Liver (tissue), 9 donors: ENCODE measurements around a stretch of chr5.

- PRO-cap, 5 experiments, result no peak in any of the 5 experiments
- RAMPAGE, long total RNA, 2 experiments, result no peak in any of the 2 experiments
- RRBS, result no CpG with 5 or more reads among the region's 7 CpGs
These were observed 76.6 kb upstream of the FBXW11 start for GRCh38 chr5:172082839-172083538.

DNA sequence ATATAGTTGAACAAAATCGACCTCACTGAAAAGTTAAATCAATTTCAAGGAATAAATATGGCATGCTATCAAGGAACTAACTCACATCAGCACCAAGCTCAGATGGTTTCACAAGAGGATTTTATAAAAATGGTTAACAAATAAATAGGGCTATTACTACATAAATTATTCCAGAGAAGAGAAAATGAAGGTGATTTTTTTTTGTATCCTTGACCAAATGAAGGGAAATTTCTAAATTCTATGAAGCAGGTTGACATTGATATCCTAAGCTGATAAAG, 20.3 kb upstream of the UBTD2 start:
- PRO-cap, 5 experiments, result no peak in any of the 5 experiments
- RAMPAGE, long total RNA, 2 experiments, result no peak in any of the 2 experiments
- RRBS, result no CpG with 5 or more reads among the region's 1 CpG

GRCh38 chr5:172322094-172322460, 38.5 kb upstream of the UBTD2 start:
- PRO-cap, 5 experiments, result no peak in any of the 5 experiments
- RAMPAGE, long total RNA, 2 experiments, result no peak in any of the 2 experiments
- RRBS, result 31% methylated on average over 2 of the region's 3 CpGs

DNA sequence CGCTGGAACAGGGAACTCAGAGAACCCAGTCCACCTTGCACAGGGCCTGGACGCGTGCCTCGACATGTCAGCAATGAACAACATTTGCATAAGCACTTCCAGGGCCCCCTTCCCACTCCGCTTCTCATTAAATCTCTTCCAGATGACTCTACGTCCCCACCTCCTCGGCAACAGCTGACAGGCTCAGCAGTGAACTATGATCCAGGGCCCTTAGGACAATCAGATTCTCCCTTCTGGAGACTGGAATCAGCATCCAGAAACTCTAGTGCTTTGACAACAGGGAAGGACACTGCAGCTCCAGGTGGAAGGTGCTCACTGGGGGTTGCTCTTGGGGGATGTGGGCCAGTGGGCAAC, 35.1 kb downstream of the SH3PXD2B start:
- PRO-cap, 5 experiments, result peak in 3 of 5 experiments; most common plus-strand start position 265 of the sequence (in 3)
- RAMPAGE, long total RNA, 2 experiments, result no peak in any of the 2 experiments
- RRBS, result no CpG with 5 or more reads among the region's 7 CpGs

GRCh38 chr5:172437323-172438076, 16.8 kb downstream of the SH3PXD2B start:
- PRO-cap, 5 experiments, result no peak in any of the 5 experiments
- RAMPAGE, long total RNA, 2 experiments, result no peak in any of the 2 experiments
- RRBS, result no CpG with 5 or more reads among the region's 14 CpGs

DNA sequence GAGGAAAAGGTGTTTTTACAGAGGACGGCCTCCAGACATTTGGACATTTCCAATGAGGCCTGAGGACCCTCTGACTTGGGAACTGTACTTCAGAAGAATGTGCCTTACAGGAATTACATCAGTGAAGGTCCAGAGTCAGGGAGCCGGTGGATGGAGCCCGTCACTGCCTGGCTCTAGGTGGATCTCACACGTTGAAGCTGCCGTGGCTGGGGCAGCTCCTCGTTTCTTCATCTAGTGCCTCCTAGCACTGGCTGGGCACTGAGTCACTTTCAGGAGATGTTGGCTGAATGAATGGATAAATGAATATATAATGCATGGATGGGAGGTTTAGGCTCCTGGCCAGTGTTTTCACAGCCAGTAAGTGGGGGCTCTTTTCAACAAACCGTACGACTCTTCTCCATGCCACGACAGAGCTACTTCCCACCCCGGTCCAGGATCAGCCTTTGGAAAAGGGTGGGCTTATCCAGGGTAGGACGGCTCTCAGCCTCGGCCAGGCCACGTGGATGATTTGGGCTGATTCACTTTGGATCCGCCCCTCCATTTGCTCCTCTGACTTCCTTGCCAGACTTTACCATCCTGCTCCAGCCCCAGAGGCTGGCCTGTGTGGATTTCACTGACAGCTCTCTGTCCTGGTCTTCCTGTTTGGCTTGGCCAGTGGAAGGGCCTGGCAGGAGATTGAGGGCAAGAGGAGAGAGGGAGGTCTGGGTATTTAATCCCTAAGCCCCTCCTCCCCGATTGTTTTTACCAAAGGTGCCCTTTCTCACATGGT, 1.3 kb upstream of the SH3PXD2B start:
- PRO-cap, 5 experiments, result no peak in any of the 5 experiments
- RAMPAGE, long total RNA, 2 experiments, result no peak in any of the 2 experiments
- RRBS, result no CpG with 5 or more reads among the region's 15 CpGs

GRCh38 chr5:172496769-172497493, 42.6 kb upstream of the SH3PXD2B start:
- PRO-cap, 5 experiments, result no peak in any of the 5 experiments
- RAMPAGE, long total RNA, 2 experiments, result no peak in any of the 2 experiments
- RRBS, result 43% methylated on average over 4 of the region's 11 CpGs

DNA sequence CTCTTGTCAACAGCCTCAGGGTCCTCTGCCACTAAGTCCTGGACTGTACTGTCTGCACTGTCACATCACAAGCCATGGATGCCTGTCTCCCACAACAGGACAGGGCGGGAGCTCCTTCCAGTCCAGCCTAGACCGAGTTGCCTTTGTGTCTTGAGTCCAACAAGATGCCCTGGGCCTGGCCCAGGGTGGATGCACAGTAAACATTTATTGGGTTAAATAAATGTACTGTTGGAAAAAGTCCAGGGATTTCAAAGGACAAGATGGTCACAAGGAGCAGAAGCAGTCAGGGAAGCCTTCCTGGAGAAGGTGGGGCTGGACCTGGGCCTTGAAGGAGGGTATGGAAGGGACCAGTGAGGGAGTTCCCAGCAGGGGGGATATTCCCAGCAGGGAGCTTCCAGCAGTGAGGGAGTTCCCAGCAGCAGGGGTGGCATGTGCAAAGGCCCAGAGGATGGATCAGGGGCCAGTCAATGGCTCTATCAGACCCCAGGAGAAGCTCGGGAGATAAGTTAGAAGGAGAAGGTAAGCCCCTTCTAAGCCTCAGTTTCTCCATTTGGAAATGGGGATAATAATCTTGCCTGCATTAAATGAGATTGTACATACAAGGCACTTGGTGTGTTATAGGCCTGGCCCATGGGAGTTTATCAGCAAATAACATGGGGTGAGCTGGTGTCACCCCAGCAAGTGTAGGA, 72.6 kb upstream of the NEURL1B start:
- PRO-cap, 5 experiments, result no peak in any of the 5 experiments
- RAMPAGE, long total RNA, 2 experiments, result no peak in any of the 2 experiments
- RRBS, result no CpG with 5 or more reads among the region's 3 CpGs

DNA sequence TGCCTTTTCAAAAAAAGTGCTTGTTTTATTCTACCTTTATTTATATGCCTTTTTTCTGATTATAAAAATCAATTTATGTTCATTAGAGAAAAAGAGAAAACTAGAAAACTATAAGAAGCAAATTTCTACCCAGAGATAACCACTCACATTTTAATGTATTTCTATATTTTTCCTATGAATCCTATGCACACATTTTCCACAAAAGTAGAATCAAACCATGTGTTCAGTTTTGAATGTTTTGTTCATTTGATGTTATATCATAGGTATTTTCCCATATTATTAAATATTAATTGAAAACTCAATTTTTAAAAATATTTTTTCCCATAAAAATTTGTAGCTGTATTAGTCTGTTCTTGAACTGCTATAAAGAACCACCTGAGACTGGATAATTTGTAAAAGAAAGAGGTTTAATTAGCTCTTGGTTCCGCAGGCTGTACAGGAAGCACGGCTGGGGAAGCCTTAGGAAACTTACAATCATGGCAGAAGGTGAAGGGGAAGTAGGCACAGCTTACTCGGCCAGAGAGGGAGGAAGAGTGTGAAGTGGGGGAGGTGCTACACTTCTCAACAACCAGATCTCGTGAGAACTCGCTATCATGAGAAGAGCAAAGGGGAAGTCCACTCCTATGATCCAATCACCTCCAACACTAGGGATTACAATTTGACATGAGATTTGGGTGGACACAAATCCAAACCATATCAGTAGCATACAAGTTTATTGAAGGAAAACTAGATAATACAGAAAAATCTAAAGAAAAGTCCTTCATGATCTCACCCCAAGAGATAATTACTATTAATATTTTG, 39.7 kb downstream of the NEURL1B start:
- PRO-cap, 5 experiments, result no peak in any of the 5 experiments
- RAMPAGE, long total RNA, 2 experiments, result no peak in any of the 2 experiments
- RRBS, result no CpG with 5 or more reads among the region's 5 CpGs

GRCh38 chr5:172725092-172725627, 45.8 kb downstream of the DUSP1 start:
- PRO-cap, 5 experiments, result peak in 4 of 5 experiments; most common plus-strand start chr5:172725473 (in 2); most common minus-strand start chr5:172725251 (in 3)
- RAMPAGE, long total RNA, 2 experiments, result no peak in any of the 2 experiments
- RRBS, result no CpG with 5 or more reads among the region's 17 CpGs

- PRO-cap, 5 experiments, result peak in 2 of 5 experiments; most common plus-strand start chr5:172733856 (in 1); most common minus-strand start chr5:172733679 (in 1)
- RAMPAGE, long total RNA, 2 experiments, result no peak in any of the 2 experiments
- RRBS, result 30% methylated on average over 6 of the region's 23 CpGs
These were observed 37.5 kb downstream of the DUSP1 start for GRCh38 chr5:172733065-172734352.

GRCh38 chr5:172737510-172737877, 33.5 kb downstream of the DUSP1 start:
- PRO-cap, 5 experiments, result peak in 3 of 5 experiments; most common minus-strand start chr5:172737743 (in 3)
- RAMPAGE, long total RNA, 2 experiments, result no peak in any of the 2 experiments
- RRBS, result no CpG with 5 or more reads among the region's 5 CpGs

DNA sequence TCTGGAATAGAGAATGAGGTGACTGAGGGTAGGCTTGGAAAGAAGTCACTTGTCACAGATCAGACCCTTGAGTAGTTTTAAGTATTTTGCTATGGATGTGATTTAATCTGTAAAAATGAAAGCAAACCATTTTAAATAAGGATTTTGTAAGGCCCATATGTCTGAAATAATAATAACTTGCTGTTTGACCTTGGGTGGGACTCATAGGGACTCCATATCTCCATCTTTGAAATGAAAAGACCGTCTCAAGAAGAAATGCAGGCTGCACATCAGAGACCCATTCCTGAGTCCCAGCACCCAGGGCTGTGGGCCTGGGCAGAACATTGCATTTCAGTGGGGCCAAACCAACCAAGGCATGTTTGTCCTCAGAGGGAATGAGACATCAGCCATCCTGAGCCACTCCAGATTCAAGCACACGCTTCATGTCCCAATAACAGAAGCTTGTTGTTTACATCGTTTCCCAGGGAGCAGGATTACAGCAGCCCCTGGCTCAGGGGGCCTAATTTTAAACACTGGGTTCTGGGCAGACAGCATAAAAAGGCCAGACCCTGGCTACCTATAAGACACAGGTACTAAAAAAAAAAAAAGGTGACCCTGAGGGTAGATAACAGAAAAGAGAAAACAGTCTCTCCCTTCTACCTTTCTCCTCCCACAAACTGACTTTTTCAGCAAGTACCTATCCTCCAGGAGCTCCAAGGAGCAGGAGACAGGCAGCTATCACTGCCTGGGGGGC, 24.3 kb downstream of the DUSP1 start:
- PRO-cap, 5 experiments, result no peak in any of the 5 experiments
- RAMPAGE, long total RNA, 2 experiments, result no peak in any of the 2 experiments
- RRBS, result no CpG with 5 or more reads among the region's 3 CpGs

GRCh38 chr5:172765978-172766944, 4.7 kb downstream of the DUSP1 start:
- PRO-cap, 5 experiments, result peak in 5 of 5 experiments; most common plus-strand start chr5:172766669 (in 3); most common minus-strand start chr5:172766284 (in 3)
- RAMPAGE, long total RNA, 2 experiments, result no peak in any of the 2 experiments
- RRBS, result 26% methylated on average over 2 of the region's 18 CpGs

- PRO-cap, 5 experiments, result peak in 1 of 5 experiments; most common minus-strand start chr5:172820150 (in 1)
- RAMPAGE, long total RNA, 2 experiments, result no peak in any of the 2 experiments
- RRBS, result no CpG with 5 or more reads among the region's 17 CpGs
These were observed 14.0 kb upstream of the ERGIC1 start for GRCh38 chr5:172819778-172820702.

- PRO-cap, 5 experiments, result peak in 1 of 5 experiments; most common plus-strand start chr5:172862445 (in 1)
- RAMPAGE, long total RNA, 2 experiments, result no peak in any of the 2 experiments
- RRBS, result no CpG with 5 or more reads among the region's 5 CpGs
These were observed 28.3 kb downstream of the ERGIC1 start for GRCh38 chr5:172862209-172862883.

DNA sequence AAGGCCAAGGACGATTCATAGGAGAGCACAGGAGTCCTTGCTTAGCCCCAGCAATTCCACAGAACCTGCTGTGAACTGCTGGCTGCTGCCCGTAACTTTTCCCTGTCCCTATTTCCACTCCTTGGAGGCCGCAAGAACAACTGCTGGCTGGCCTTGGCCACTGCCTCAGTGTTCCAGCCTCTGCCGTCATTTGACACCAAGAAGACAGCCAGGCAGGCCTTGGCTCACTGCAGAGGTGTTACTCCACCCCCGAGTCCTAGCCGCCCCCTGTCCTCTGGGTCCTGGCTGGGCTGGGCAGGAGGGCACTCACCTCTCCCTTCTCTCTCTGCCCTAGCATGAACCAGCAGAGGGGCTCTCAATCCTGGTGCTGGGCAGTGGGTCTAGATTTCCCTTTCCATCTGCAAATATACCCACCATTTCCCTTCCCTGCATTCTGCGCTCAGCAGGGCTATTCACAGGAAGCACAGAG, 33.3 kb downstream of the ERGIC1 start:
- PRO-cap, 5 experiments, result peak in 3 of 5 experiments; most common plus-strand start position 61 of the sequence (in 1); most common minus-strand start position 192 of the sequence (in 2)
- RAMPAGE, long total RNA, 2 experiments, result no peak in any of the 2 experiments
- RRBS, result no CpG with 5 or more reads among the region's 7 CpGs

DNA sequence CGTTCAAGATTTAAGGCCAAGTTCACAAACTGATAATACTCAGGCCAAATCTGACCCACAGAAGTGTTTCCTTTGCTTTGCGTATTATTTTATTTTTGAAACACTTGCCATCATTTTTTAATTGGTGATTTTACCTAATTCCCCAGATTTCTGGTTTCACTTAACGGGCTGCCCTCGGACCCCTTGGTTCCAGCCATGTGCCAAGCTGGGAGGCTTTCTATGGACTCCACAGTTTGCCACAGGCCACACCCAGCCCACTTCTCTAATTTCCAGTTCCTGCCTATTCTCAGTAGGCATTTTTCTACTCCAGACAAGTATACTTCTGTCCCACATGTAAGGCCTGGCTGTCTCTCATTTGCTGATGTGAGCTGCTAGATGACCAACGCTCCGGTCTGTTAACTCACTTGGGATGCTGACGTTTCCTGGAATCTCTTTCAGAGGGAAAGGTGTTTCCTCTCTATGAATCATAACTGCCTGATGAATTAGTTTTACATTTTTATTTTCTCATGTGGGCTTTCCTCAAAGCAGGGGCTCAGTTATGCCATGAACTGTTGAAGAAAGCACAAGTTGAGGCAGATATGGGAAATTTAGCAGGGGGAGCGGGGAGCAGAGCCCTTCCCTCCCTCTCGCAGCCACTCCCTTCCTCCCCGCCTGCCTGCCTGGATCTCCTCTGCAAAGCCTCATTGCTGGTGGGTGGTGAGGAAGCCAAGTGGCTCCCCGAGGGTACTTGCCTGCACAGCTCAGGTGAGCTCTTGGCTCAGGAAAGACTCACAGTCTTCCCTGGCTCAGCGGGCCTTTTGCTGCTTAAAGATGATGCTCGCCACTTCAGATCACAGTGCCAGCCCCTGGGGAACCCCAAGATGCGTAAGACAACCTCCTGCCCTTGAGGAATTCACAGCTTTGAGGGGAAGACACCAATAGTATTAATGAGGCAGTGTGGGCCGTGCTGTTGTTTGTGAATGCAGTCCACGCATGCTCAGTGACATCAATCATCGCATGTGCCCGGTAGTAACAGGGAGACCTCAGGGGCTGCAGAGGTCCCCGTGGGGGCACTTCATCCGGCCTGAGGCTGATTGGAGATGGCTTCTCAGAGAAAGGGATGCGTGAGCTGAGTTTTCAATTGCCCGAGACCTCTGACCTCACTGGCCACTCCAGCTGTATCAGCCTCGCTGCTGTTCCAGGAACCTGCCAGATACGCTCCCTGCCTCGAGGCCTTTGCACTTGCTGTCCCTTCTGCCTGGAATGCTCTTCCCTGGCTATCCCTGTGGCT, 36.5 kb downstream of the ERGIC1 start:
- PRO-cap, 5 experiments, result peak in 4 of 5 experiments; most common plus-strand start position 1,191 of the sequence (in 4); most common minus-strand start position 1,135 of the sequence (in 3)
- RAMPAGE, long total RNA, 2 experiments, result no peak in any of the 2 experiments
- RRBS, result 46% methylated on average over 3 of the region's 25 CpGs

DNA sequence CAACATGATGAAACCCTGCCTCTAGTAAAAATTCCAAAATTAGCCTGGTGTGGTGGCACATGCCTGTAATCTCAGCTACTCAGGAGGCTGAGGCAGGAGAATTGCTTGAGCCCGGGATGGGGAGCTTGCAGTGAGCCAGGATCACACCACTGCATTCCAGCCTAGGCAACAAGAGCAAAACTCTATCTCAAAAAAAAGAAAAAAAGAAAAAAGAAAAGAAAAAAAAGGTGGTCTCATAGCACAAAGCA, 38.5 kb downstream of the ERGIC1 start:
- PRO-cap, 5 experiments, result no peak in any of the 5 experiments
- RAMPAGE, long total RNA, 2 experiments, result no peak in any of the 2 experiments
- RRBS, result no CpG with 5 or more reads among the region's 1 CpG

DNA sequence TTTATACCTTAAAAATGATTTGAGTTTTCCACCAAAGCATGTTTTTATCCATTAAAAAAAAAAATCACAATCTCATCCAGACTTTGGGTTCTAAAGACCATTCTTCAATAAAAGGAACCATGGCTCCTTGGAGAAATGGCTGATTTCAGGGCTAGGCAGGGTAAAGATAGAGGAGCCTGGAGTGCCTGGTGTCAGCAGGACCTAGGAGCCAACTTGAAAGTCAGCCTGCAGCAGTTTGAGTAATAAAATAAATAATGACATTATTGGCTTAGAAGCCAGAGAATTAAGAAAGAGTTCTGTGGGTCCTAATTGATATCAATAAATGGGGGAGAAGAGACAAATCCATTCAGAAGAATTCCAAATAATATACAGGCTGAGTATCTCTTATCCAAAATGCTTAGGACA, 55.3 kb downstream of the ERGIC1 start:
- PRO-cap, 5 experiments, result peak in 2 of 5 experiments; most common minus-strand start position 215 of the sequence (in 1)
- RAMPAGE, long total RNA, 2 experiments, result no peak in any of the 2 experiments